ENCODE results near the gene PNPLA6.

GRCh38 chr19:7254450-7255496, 39.4 kb downstream of the INSR start:
- PRO-cap, result no peak

DNA sequence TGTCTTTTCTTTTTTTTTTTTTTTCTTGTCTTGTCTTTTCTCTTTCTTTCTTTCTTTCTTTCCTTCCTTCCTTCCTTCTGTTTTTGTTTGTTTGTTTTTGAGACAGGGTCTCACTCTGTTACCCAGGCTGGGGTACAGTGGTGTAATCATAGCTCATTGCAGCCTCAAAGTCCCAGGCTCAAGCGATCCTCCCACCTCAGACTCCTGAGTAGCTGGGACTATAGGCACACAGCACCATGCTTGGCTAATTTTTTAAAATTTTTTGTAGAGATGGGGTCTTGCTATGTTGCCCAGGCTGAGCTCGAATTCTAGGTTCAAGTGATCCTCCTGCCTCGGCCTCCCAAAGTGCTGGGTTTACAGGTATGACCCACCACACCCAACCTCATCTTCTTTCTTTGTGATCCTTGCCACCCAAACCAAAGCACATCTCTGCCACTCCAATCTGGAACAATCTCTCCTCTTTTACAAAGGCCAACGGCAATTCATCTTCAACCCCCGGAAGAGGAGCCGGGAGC, 38.7 kb downstream of the INSR start:
- PRO-cap, result no peak

DNA sequence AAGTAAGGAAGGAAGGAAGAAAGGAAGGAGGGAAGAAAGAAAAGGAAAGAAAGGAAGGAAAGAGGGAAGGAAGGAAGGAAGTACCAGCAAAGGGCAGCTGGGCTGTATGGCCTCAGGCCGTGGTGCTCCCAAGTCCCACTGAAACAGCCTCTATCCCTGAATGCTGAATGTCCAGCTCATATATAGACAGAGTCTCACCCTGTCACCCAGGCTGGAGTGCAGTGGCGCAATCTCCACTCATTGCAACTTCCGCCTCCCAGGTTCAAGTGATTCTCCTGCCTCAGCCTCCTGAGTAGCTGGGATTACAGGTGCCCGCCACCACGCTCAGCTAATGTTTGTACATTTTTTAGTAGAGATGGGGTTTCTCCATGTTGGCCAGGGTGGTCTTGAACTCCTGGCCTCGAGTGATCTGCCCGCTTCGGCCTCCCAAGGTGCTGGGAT, 36.5 kb downstream of the INSR start:
- PRO-cap, result no peak

- PRO-cap, result no peak
Observed at GRCh38 chr19:7340874-7341427, 7.8 kb upstream of the ARHGEF18 start.

DNA sequence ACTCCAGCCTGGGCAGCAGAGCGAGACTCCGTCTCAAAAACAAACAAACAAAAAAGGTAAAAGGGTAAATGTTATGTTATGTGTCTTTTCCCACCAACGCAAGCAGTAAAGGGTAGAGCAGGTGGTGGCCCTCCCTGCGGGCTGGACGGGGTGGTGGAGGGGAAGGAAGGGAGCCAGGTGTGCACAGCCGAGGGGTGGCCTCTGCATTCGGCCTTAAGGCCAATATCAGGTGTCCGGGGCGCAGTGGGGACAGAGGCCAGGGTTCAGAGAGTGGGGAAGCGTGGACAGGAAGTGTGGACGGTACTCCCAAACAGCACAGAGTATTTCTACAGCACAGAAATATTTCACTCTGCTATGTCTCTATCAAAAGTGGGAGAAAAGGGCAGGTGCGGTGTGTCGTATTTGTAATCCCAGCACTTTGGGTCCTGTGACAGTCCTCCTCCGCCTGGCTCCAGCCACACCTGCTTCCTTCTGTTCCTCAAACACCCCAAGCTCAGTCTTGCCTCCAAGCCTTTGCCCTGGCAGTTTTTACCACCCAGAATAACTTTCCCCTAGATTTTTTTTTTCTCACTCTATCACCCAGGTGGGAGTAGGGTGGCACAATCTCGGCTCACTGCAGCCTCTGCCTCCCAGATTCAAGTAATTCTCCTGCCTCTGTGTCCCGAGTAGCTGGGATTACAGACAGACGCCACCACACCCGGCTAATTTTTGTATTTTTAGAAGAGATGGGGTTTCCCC, 3.8 kb upstream of the ARHGEF18 start:
- PRO-cap, result no peak

DNA sequence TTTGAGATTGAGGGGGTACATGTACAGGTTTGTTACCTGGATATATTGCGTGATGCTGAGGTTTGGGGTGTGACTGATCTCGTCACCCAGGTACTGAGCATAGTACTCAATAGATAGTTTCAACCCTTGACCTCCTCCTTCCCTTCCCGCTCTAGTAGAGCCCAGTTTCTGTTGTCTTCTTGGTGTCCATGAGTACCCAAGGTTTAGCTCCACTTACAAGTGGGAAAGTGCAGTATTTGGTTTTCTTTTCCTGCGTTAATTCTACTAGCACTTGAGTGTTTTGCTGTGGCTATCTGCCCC, 47.1 kb downstream of the ARHGEF18 start:
- PRO-cap, result no peak

GRCh38 chr19:7507910-7508320, 8.0 kb upstream of the ZNF358 start:
- PRO-cap, result no peak

- PRO-cap, result unidirectional peak, minus-strand start at chr19:7515288
Observed at GRCh38 chr19:7514970-7515775, 730 bp upstream of the ZNF358 start.

GRCh38 chr19:7534994-7536082, at the start of gene PNPLA6:
Gene PNPLA6, plus strand, starts transcription at chr19:7535717.
- PRO-cap, result unidirectional peak, minus-strand start at chr19:7535367; bidirectional peak, plus-strand start at chr19:7535732, minus-strand start at chr19:7535571

DNA sequence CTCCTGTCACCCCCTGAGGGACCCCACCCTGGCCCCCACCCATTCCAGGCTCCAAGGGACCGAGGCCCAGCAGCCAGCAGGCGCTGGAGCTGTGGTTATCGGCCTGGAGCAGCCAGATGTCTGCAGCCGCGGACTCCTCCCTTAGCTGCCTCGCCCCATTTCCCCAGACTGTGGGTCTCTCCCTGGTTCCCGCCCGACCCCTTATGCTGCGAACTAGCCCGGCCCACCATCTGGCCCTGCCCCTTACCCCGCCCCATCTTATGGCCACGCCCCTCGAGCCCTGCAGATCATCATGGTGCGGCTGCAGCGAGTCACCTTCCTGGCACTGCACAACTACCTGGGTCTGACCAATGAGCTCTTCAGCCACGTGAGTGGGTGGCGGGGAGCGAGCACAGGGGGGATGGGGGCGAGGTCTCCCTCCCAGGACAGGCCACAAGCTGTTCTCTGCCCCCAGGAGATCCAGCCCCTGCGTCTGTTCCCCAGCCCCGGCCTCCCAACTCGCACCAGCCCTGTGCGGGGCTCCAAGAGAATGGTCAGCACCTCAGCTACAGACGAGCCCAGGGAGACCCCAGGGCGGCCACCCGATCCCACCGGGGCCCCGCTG, 5.7 kb downstream of the PNPLA6 start:
- PRO-cap, result no peak

- PRO-cap, result no peak
Observed at GRCh38 chr19:7615554-7615764, 13.9 kb downstream of the XAB2 start.

GRCh38 chr19:7616216-7616893, 13.0 kb downstream of the XAB2 start:
- PRO-cap, result no peak

DNA sequence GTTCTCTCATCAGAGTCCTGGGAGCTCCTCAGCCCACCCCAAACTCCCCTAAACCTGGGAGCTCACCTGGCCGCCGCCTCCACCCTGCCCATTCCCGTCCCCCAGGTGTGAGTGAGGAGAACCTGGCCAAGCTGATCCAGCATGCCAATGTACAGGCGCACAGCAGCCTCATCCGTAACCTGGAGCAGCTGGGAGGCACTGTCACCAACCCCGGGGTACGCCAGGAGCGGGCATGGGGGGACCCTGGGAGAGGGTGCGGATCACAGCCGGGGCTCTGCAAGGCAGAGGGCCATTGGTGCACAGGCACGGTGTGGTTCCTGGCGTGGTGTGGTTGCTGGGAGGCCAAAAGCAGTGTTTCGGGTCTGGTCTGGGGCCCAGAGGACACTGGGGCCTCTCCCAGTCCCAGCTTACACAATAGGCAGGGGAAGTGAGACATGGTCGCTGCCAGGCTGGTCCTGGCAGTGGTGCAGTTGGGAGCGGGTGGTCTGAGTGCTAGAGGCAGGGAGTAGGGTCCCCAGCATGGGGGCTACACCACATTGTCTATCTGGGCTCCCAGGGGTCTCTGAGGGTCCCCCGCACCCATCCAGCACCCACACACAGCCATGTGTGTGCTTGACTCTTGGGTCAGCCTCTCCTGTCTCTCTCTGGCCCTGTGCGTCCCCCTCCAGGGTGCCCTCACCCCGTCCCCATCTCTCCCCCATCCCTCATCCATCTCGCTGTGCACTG, 8.3 kb downstream of the STXBP2 start:
- PRO-cap, result no peak

- PRO-cap, result no peak
Observed at GRCh38 chr19:7648340-7648906, 11.5 kb downstream of the STXBP2 start.

DNA sequence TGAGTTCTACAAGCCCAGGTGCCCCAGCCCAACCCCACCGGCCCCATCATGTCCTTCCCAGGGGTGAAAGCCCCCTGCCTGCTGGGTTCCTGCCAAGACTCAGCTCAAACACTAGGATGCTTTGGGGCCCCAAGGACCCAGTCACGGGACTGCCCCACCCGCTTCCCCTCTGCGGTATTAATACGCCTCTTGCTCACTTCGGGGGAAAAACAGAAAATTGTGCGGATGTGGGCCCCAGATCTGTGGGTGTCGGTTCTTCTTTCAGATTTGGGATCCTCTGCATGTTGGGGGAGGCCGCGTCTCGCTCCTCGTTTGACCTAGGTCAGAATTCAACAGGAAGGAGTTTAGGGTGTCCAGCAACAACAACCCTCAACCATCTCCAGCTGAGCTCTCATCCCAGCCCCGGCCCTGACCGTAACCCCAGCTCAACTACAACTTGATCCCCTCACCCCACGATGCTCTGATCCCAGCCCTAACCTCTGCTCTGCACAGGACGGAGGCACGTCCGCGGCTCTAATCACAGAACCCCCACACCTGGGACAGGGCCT, 3.8 kb upstream of the FCER2 start:
- PRO-cap, result no peak

- PRO-cap, result no peak
Observed at GRCh38 chr19:7788289-7788458, 25.1 kb downstream of the CLEC4M start.

- PRO-cap, result no peak
Observed at GRCh38 chr19:7832360-7833285, 2.6 kb downstream of the EVI5L start.

- PRO-cap, result no peak
Observed at GRCh38 chr19:7833407-7833833, 3.4 kb downstream of the EVI5L start.

- PRO-cap, result no peak
Observed at GRCh38 chr19:7900536-7901235, 3.0 kb upstream of the MAP2K7 start.

DNA sequence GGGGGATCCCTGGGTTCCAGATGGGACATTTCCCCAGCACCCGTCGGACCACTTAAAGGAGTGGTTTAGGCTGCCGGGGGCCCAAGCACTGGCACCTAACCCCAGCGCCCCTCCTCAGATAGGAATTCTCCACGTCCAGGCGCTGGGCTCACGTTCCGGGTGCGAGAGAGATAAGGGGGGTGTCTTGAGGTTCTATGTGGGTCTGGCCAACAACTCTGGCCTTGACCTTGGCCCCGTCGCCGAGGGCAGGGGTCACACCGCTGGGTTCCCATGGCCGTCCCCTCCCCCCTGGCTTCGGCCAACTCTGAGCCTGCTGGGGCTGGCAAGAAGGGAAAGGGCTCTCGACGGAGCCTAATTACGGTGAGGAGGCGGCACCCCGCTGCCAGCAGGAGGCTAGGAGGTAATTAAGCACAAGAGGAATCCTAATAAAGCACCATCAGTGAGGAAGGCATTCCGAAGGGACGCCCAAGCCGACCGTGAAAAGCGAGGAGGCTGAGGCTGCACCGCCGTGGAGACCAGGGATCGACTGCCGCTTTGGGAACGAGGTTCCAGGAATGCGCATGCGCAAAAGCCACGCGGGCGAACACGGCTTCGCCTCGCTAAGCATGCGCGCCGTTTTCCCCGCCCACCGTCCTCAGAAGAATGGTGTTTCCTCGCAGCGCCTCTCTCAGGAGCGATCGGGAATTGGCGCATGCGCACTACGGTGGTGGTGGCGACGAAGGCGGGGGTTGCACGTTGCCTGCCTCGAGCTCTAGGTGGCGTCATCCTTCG, 505 bp upstream of the MAP2K7 start:
- PRO-cap, result bidirectional peak, plus-strand start outside the sequence, minus-strand start at position 528 of the sequence

Data from anterior vena cava (tissue), 1 donor.